Measurements from ENCODE around the genes MAML2, PDGFD, CARD16 and CWF19L2.

DNA sequence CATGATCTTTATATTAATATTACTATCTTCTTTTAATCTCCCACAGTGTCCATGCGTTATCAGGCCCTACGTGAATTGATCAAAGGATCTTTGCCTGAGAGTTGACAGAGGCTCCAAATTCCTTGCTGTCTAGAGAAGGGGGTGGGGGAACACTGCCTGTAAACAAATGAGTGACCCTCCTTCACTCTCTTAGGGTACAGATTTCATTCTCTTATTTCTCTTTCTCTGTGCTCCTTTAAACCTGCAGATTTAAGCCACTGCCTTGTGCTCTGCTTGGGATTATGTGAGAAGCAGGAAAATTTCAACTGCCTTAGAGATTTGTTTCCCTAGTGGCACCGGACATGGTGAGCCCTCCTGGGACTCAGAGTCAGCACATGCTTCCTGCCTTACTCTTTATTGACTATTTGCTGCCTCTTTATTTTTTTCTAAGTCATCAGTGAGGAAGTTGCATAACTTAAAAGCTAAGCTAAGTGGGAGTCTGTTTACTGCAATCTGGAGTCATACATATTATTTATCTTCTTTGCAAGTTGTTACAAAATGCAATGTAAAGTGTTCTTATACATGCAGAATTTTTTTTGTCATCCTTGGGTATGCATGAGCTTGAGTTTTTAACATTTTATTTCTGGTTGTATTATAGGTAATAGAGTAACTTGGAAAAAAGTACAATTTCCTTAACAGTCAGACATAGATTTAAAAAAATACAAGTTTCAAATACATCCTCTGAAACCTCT lies 122.8 kb downstream of the MAML2 start:
- RRBS, 2 experiments, result no CpG with 5 or more reads among the region's 3 CpGs

DNA sequence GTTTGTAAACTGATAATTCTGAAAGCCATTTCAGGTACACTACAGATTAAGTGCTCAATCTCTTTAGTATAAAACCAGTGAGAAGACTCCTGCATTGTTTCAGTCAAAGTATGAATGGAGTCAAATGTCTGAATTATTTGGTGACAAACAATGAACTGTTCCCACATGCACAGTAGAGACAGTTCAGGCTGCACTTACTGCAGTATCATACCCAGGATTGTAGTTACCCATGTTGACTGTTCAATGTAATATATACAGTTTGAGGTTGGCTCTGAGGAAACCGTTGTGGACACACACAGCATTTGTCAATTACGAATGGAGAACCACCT lies 96.5 kb downstream of the MAML2 start:
- RRBS, 2 experiments, result no CpG with 5 or more reads among the region's 2 CpGs

- RRBS, 2 experiments, result no CpG with 5 or more reads among the region's 8 CpGs
Observed at GRCh38 chr11:96299327-96299930, 43.6 kb downstream of the MAML2 start.

- RRBS, 2 experiments, result 100% methylated on average over 1 of the region's 41 CpGs; no CpG with 5 or more reads in 1 of the 2 experiments
Observed at GRCh38 chr11:96342446-96343716, at the start of gene MAML2. Gene MAML2 (minus strand): TSS chr11:96343195.

DNA sequence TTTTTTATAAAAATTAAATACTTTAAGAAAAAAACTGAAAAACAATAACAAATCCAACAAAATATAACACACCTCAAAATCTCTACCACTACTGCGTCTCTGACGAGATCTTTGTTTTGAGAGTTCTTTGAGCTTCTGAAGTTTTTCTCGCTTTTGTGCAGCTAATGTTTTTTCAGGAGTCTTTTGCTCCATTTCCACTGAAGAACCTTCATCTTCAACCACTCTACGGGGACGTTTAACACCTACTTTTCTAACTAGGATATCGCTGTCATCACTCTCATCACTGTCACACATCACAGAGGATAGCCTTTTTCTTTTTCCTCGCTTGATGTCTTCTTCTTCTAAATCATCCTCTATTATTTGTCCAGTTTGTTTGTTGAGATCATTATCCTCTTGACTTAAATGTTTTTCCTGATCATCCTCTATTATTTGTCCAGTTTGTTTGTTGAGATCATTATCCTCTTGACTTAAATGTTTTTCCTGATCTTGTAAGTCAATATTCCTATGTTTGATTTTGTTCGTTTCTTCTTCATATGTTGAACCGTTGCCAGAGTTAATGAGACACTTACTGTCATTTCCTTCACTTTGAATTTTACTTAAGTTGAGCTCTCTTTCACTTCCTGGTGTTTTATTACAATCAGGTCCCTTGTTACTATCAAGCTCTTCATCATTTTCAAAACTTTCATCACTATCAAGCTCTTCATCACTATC lies 5.7 kb downstream of the CCDC82 start:
- RRBS, 2 experiments, result no CpG with 5 or more reads among the region's 9 CpGs

DNA sequence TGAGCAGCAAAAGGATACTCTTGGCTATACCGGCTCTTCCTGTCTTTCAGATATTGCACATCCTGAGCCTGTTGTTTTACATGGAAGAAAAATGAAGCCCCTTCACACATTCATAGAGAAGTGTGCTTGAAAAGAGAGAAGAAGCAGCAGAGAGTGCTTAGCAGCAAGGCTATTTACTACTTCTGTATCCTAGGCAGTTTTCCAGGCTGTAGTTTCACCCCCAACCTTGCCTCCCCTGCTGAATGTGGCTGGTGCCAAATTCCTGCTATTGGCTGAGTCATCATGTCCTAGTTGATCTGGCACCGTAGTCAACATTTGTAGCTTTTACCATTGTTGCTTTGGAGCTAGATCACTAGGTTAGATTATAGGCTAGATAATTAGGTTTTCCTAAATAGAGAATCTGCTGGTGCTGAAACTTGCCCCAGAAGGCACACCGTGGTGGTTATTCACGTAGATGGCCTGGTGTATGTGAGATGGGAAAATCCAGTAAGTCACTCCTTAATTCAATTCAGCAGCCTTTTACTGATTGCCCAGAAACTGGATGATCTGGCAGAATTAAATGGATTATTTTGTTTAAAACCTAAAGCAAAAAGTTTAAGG lies 32.7 kb downstream of the ARHGAP42 start:
- RRBS, 2 experiments, result no CpG with 5 or more reads among the region's 4 CpGs

DNA sequence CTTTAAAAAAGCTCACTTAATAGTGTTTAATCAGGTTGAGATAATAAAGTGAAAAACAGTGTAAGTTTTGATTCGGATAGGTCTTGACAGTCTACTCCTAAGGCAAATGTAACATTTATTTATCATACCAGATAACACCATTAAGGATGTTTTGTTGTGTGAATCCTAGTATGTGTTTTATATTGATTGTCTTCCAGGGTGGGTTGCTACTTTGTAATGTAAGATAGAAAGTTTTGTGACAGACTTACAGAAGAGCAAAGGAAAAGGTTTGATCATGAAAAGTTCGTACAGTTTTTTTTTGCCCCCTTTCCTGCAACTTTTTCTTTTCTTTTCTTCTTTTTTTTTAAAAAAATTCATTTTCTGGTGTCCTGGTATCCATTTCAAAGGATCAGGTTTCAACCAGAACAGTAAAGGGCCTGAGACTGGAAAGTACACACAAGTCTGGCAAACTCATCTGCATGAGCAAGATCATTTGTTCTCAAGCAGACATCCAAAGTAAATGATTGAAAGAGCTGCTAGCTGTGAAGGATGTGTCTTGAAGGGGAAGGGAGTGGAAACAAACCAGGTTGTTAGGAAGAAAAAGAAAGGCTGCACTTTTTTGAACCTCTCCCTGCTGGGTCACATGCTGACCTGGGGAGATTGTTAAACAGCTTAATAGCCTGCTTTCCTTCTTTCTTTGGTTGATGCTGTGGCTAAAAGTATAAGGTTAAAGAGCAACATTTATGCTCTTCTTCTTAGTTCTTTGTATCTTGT lies 5.2 kb downstream of the YAP1 start:
- RRBS, 2 experiments, result no CpG with 5 or more reads among the region's 2 CpGs

DNA sequence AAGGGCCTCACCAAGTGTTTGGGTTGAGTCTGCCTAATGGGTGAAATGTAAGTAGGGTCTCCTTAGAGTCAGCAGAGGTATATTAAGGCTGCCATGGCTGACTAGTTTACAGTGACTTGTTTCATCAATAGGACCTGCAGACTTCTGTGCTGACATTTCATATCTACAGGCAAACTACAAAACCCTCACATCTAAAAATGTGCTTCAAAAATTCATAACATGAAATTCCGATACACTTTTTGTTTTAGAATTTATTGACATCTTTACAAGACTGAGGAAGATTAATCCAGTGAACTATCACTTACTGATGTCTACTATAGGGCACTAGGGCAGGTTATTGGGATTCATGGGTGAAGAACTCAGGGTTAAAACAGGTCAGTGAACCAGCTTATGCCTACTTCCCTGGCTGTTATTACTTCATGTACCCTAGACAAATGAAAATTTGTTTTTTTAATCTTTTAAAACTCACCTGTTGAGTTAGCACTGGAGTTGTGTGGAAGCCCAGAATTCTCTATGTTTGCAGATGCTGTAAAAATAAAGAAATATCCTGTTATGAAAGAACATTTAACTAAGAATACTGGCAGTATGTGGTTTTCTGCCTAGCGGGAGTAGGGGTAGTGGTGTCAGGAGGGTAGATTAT lies 4.1 kb downstream of the TMEM123 start:
- RRBS, 2 experiments, result no CpG with 5 or more reads among the region's 2 CpGs

GRCh38 chr11:102456471-102456877 lies 3.9 kb upstream of the TMEM123 start:
- RRBS, 2 experiments, result no CpG with 5 or more reads among the region's 3 CpGs

- RRBS, 2 experiments, result no CpG with 5 or more reads among the region's 7 CpGs
Observed at GRCh38 chr11:102607041-102607617, 18.0 kb downstream of the MMP20 start.

- RRBS, 2 experiments, result no CpG with 5 or more reads among the region's 33 CpGs
Observed at GRCh38 chr11:102831262-102832001, 12.0 kb downstream of the MMP3 start.

- RRBS, 2 experiments, result no CpG with 5 or more reads among the region's 7 CpGs
Observed at GRCh38 chr11:102832002-102832482, 11.4 kb downstream of the MMP3 start.

DNA sequence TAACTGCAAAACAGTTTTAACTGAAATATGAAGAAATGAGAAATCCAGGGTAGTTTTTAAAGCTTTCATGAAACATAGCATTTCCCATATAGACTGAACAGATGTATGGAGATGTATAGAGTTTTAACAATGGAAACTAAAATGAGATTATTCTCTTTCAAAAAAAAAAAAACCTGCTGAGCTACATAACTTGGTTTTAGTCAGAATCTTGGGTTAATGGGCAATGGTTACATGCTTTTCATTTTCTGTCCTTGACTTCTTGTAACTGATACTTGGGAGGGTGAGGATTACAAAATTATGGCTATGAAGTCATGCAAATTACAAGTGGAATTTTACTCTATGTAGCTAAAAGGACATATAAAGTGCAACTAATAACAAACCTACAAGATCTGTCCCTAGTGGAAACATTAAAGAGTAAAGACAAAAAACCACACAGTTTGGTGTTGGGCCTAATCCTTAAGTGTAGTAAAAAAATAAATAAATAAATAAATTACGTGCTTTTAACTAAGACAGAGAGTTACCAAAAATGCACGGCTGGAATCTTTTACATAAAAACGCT lies 1.9 kb downstream of the PDGFD start:
- RRBS, 2 experiments, result no CpG with 5 or more reads among the region's 3 CpGs

DNA sequence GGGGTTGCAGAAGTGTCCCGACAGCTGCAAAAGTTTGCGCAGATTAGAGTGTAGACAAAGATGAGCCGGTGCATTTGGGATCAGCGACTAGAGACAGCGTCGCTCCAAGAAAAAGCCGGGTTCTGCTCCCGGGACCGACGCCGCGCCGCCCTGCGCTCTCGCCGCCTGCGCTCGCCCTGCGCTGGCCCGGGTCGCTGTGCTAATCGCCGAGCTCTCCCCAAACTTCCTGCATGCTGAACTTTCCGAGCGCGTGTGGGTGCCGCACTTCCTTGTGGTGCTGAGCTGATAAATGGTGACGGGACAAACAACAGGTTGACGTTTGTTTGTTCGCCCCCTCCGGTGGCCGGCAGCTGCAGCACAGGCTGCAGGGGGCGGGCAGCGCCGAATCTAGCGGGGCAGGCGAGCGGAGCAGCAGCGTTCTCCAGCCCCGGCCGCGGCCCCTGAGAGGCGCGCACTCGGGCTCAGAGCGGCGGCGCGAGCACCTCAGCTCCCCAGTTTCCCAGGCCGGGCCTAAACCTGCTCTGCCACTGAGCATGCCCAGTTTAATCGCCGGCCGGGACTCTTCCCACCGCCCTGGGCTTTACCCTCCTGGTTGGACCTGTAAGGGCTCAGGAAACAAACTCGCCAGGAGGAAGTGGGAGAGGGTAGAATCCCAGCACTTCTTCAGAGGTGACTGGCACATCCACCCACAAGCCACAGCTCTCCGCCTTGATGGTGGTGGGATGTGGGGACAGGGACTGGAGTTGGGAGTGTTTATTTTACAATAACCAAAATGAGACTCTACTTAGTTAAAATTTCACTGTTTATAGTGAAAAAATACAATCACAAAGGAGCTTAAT lies at the start of gene PDGFD:
TSS of gene PDGFD (minus strand) at position 294 of the 839 bp plus-strand sequence.
- RRBS, 2 experiments, result 17 to 18% methylated on average over 31 to 33 of the region's 56 CpGs

DNA sequence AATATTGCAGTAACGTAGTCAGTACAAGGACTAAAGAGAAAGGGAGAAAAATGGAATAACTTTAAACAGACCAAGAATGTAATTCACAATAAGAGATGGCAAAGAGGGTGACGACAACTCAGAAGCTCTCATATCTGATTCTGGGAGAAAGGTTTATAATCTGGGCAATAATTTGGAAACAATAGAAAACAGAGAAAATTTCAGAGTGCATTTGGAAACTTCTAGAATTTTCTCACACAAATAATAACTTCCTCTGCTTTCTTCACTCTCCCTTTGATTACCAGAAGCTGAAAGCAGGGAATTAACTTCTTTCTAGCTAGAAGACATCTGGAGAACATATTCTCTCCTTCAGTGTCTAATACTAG lies 50.8 kb downstream of the CASP4 start:
- RRBS, 2 experiments, result no CpG with 5 or more reads among the region's 2 CpGs

DNA sequence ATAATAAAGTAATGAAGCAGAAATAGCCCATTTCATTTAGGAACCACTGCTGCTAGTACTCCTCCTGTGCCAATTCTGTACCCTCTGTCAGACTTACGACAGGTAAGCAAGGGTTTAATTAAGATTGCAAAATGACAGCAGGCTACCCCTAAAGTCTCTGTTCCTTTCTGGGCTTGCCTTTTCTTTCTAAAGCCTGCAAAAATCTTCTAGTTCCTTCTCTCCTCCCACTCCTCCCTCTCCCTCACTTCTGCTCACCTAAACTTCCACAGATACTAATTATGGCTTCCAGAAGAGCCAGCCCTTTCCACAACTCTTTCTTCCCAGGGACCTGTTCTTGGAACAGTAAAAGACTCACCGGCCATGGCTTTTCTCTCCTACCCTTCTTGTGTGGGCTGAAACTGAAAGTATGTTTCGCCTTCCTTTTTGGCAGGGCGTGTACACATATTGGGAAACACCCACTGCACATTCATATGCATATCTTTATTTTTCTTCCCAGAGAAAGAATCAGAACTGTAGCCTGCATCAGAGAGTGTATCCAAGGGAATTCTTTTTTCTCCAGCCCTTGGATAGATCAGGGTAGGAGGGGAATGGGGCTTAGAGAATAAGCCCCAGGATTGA lies at the start of gene CARD16:
TSS of gene CARD16 (minus strand) at position 400 of the 618 bp plus-strand sequence.
- RRBS, 2 experiments, result no CpG with 5 or more reads among the region's 4 CpGs

GRCh38 chr11:106186578-106186939 lies 109.1 kb downstream of the AASDHPPT start:
- RRBS, 2 experiments, result no CpG with 5 or more reads among the region's 2 CpGs

DNA sequence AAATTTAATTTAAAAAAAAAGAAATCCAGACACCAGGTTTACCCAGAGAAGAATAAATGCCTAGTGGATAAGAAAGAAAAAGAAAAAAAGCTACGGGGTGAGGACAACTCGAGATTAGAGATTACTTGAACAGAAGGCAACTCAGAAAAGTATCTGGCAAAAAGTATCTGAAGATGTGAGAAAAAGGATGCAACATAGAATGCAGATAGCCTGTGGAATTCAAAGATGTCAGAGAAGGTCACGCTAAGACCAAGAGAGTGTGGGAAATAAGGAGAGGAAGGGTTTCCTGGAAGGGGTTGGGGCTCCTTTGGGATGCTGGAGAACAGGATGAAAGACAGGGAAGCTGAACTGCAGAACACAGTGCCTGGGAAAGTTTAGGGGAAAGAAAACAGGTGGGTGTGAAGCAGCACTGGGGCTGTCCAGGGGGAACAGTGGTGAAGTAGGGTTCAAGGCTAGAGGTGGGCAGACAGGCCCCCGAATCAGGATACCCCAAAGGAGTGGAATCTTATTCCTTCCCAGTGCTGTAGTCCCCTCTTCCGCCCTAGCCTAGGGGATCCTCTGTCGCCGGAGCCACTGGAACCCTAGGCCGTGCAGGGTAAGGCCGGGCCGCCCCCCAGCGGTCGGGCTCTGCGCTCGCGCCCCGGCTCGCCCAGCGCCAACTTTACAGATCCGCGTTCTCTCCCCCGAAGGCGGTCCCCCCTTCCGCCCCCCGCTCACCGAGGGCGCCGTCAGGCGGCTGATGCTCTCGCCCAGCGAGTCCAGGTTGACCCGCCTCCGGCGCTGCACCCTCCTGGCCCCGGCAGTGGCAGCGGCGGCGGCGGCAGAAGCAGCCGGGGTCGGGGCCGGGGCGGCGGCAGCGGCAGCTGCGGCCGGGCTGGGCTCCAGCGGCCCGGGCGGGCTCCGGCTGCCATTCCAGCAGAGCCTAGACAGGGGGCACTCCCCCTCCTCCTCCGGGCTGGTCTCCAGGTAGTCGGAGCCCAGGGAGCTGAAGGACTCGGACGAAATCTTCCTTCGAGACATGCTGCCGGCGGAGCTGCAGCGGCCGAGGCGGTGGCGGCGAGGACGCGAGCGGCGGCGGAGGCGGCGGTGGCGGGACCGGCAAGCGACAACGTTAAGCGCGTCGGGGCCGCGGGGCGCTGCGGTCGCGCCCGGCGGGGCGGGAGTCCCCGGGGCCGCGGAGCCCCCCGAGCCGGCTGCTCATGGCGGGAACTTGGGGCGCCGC lies 829 bp downstream of the GUCY1A2 start:
- RRBS, 2 experiments, result 2 to 3% methylated on average over 48 of the region's 93 CpGs

DNA sequence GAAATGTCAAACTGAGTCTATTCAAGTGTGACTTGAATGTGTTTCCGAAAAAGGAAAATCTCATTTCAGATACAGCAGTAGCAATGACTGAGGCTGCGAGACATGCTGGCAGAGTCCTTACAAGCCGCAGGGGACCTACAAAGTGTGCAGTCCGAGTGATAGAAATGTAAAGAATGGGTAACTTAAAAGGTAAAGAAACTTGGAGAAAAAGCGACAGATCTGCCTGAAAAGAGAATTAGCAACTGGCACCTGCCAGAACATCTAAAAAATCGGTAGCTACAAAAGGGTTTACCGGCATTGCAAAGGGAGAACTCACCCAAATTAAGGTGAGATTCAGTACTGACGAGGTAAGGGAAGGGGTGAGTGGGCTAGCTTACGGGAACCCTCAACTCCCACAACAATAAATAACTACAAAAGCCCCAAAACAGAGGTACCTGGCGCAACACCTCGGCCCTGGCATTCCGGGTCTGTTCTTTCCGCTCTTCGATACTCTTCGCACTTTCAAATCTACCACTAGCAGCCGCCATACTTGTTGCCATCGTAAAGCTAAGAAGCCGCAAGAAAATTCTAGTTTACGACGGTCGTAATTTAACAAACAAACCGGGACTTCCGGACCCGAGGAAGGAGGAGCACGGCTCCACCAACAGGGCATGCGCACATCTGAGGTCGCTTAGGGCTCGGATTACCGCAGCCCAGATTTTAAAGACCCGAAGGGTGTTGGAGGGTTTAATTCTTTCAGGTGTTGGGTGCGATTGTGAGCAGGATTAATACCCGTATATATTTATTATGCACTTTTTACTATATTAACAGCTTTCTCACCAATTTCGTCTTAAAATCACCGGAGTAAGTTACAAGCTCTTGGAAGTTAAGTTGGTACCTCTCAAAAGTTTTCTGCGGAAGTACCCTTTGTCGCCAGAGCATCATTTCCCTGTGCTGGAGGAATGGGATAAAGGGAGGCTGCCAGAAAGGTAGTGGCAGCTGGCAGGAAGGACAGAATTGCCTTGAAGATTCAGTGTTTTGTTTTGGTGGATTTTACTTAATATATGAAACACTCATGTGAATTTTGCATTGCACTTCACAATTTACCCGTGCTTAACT lies at the start of gene CWF19L2:
TSS of gene CWF19L2 (minus strand) at position 548 of the 1,098 bp plus-strand sequence.
- RRBS, 2 experiments, result 0% methylated on average over 4 of the region's 37 CpGs

Data from LNCaP clone FGC (cell line).